ENCODE measurements around a stretch of chr17.

DNA sequence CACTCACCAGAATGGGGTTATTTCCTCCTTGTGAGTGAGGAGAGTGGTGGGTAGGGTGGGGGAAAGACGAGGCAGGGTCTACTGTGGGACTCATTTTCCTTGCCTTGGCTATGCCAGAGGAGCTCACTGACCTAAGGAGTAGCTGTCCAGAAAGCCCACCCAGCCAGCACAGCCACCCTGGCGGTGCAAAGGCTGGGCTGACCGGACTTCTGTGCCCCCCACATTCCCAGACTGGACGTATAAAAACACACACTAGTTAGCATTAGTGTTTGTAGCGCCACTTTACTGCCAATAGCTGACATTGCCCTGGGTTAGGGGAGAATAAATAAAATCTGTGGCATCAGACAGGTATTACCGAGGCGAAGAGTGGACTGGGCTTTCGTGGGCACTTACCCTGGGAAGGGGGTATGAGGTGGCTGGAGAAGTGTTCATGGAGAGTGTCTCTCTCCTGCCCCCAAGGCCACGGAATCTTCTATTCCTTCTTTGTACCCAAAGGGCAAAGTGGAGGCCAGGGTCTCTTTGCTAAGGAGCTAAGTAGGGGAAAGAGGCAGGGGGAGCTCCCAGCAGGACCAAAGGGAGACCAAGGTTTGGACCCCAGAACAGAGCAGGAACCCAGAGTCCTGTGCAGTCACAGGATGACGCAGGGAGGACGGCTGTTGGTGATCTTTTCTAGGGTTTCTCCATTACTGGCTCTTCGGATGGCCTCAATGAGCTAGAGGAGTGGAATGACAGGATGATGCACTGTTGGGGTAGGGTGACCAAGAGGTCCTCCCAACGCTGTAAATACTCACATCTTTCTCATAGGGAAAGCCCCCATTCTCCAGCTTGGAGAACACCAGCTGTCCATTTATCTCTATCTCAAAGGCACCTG lies 1.2 kb downstream of the MIEN1 start:
- PRO-cap, 2 experiments, result no peak in any of the 2 experiments

- PRO-cap, 2 experiments, result no peak in any of the 2 experiments
Measured at GRCh38 chr17:39742775-39743233, 5.1 kb downstream of the GRB7 start.

DNA sequence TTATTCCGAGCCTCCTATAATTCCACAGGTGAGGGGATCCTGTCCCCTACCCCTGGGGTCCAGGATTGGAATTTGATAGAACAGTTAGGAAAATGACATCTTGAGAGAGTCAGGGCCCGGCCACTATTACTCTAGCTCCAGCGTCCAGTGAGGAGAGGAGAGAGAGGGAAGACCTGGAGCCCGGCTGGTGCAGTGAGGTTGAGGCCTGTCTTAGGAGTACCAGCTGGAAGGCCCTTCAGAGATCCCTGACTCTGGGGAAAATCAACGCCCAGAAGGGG lies 17.3 kb downstream of the GRB7 start:
- PRO-cap, 2 experiments, result no peak in any of the 2 experiments

DNA sequence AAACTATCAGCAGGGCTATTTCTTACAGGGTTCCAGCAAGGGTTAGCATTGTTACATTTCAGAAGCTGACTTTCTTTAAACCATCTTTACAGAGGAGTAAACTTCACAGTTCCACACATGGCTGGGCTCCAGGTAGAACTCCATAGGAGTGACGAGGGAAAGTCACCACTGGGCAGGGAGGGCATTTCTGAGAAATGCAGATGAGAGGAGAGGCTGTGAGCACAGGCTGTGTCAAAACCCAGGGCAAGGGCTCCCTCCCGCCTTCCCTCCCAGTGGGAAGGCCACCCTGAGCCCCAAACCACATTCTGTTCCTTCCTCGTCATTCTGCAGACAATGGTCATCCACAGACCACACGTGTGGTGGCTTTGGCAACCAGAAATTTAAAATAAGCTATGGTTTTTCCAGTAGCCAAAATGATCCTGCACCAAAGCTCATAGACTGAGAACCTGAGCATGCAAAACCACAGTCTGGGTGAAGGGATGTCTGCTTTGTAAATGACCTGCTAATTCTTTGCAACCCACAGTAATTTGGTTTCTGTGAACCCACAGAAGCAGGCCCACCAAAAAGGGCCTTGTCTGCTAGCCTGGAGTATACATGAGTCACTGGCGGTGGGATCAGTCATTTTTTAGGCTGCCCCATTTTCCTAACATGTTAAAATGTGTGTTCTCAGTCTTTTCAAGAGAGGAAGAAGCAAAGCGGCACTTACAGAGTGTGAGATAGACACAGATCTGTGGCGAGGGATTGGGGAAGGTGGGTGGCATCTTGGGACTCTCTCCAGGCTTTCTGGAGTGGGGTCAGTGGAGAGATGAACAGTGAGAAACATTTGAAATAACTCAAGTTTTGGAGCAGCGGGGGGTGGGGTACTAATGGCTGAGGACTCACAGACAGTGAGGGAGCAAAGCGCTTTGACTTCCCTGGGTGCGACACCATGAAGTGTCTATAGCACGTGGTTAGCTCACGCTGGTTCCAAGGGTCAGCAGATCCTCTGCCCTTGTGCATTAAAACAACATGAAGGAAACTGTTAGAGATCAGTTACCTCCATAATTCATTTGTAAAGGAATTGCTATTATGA lies 20.4 kb downstream of the GRB7 start:
- PRO-cap, 2 experiments, result no peak in any of the 2 experiments

GRCh38 chr17:39777634-39778375 lies 40.1 kb downstream of the GRB7 start:
- PRO-cap, 2 experiments, result no peak in any of the 2 experiments

DNA sequence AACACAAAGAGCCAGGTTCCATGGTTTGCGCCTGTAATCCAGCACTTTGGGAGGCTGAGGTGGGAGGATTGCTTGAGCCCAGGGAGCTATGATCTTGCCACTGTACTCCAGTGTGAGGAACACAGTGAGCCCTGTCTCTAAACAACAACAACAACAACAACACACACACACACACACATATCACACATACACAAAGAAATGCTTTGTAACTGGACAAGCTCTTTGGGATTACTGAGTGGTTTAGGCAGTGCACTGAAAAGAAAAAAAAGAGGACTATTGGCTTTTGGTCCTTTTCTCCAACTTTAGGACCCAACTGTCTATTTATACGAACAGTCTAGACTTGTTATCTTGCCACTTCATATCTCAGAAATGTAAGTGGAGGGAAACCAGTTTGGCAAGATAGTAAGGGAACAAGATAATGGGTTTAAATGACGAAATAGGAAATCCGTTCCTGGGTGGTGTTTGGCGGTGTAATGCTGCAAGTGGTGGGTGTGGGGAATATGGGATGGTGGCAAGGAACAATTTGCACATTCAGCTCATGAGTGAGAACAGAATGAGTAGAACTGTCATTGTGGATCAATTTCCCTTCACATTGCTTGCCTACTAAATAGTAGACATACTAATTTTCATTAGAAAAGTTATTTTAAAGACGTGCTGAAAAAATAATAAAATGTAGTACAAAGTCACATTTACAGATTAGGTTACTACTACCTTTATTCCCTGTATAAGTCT lies 44.7 kb downstream of the GRB7 start:
- PRO-cap, 2 experiments, result no peak in any of the 2 experiments

DNA sequence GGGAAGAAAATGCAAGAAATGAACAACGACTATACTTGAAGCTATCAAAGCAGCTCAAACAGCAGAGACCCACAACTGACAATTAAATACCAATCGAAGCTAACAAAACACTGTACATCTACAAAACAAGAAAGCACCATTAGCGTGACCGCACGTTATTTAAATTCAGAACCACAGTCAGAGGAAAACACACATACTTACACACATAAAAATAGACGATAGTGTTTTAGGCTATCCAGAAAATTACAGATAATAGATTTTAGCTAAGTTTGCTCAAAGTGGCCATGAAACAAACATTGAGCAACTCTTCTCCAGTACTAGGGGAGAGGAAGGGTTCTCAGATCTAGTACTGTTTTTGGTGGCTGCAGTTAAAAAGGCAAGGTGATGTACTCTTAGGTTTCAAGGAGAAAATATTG lies 55.2 kb downstream of the GRB7 start:
- PRO-cap, 2 experiments, result no peak in any of the 2 experiments

- PRO-cap, 2 experiments, result no peak in any of the 2 experiments
Measured at GRCh38 chr17:39828032-39829045, 35.8 kb downstream of the IKZF3 start.

DNA sequence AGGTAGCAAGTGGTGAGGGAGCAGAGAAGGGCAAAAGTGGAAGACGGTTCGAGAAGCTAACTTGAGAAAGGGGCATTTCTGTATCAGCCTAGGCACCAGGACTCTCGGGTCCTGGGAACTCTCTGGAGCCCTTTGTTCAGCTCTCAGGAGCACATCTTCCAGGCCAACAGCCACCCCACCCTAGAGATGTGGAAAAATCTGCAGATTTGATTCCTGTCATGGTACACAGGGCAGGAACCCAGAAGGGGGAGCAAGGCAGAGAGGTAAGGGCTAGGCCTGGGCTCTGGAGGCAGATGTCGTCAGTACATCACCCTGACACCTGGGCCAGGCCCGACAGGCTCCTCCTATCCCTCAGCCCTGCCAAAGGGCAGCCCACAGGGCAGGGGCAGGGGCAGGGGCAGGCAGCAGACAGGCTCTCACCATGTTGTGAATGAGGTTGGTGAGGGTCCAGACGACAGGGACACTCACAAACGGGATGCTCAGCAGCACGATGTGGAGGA lies 3.7 kb downstream of the ORMDL3 start:
- PRO-cap, 2 experiments, result no peak in any of the 2 experiments

DNA sequence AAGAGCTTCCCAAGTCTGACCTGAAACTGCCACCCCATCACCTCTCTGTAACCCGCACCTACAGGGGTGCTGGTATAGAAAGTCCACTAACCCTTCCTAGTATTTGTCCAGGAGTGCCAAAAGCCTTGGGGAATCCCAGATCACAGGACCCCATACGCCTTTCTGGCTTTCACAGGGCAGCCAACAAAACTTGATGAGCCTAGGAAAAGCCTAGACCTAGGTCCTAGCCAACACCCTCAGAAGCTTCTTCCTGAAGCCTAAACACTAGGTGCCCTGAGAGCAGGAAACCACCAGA lies 1.4 kb downstream of the ORMDL3 start:
- PRO-cap, 2 experiments, result no peak in any of the 2 experiments

DNA sequence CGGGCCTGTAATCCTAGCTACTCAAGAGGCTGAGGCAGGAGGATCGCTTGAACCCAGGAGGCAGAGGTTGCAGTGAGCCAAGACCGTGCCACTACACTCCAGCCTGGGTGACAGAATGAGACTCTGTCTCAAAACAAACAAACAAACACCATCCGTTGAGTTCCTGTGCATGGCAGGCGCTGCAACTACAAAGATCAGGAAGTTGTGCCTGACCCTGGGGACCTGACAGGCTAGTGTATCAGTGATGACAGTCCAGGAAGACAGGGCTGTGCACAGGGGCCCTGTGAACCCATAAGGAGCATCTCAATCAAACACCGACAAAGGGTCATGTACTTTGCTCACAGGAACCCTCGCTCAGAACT lies 14.3 kb upstream of the GSDMA start:
- PRO-cap, 2 experiments, result no peak in any of the 2 experiments

GRCh38 chr17:39981464-39982110 lies 980 bp downstream of the PSMD3 start:
- PRO-cap, 2 experiments, result peak in 2 of 2 experiments; most common plus-strand start chr17:39981872 (in 1); most common minus-strand start chr17:39981673 (in 2)

DNA sequence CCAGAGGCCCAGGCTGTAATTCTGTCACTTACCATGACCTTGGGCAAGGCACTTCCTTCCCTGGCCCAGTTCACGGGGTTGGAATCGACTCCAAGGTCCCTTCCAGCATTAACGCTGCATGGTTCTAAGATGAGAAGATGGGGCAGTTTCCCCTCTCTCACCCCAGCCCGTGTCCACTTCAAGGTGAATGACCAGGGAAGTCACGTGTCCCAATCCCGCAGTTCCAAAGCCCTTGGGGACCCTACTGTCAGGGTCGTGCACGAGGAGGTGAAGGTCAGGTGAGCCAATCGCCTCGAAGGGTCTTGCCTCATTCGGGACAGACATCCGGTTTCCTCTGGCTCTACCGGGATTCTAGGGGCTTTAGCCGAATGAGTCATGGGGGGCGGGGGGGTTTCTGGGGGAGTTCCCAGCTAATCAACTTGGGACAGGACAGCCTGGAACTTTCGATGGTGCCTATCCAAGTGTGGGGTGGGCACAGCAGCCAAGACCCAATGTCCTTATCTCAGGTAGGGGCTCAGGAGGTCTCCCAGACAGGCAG lies 778 bp upstream of the CSF3 start:
- PRO-cap, 2 experiments, result no peak in any of the 2 experiments

DNA sequence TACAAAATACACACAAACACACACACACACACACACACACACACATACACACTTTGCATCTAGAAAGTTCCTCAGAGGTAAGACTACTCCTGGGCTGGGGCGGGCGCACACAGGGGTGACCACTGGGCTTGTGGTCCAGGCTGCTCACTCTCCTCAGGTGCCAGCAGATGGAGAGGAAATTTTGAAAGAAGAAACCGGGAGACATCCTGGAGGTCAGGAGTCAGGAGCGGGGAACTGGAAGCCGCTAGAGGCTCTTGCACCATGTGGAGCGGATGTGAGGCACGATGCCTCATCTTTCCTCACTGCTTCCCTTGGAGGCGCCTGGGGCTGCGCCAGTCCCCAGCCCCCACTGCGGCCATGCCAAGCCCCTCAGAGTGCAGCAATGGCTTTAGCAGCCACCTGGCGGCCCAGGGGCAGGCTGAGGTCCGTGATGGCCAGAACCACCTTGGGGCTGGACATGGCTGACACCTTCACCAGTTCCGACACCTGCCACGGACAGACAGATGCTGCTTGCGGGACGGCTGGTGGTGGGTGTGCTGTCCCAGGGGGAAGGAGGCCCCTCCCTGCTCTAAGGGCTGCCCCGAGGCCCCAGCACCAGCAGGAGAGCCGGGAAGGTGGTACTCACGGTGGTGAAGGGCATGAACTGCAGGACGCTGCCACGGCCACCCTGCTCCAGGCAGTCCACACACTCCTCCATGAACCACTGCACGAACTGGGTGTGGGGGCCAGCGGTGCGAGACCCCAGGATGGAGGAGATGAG lies 4.1 kb downstream of the CSF3 start:
- PRO-cap, 2 experiments, result no peak in any of the 2 experiments

- PRO-cap, 2 experiments, result no peak in any of the 2 experiments
Measured at GRCh38 chr17:40025644-40026382, 10.6 kb downstream of the CSF3 start.

GRCh38 chr17:40036716-40036943 lies 17.6 kb downstream of the MED24 start:
- PRO-cap, 2 experiments, result no peak in any of the 2 experiments

DNA sequence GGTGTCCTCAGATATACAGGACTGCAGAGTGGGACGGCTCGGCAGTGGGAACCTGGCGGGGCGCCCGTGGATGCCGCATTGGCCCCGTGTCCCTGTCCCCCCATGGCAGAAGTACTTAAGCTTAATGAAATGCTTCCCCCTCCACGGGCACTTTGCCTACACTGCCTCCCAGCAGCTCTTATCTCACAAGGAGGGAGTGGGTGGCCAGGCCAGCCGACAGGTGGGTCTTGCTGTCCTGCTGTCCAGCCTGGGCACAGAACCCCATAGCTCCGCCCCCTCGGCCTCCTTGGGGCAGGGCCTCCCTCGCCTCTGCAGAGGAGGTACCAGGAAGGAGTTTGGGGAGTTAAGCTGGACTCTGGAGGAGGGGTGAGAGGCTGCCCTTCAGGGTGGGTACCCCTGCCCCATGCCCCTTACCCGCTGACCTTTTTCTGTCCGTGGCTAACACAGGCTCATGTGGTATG lies 8.6 kb downstream of the THRA start:
- PRO-cap, 2 experiments, result no peak in any of the 2 experiments

- PRO-cap, 2 experiments, result no peak in any of the 2 experiments
Measured at GRCh38 chr17:40131628-40132337, 8.6 kb upstream of the CASC3 start.

- PRO-cap, 2 experiments, result no peak in any of the 2 experiments
Measured at GRCh38 chr17:40149009-40149704, 8.8 kb downstream of the CASC3 start.

- PRO-cap, 2 experiments, result no peak in any of the 2 experiments
Measured at GRCh38 chr17:40153856-40154266, 13.5 kb downstream of the CASC3 start.